ENCODE data around the genes ALDH7A1 and PHAX.

DNA sequence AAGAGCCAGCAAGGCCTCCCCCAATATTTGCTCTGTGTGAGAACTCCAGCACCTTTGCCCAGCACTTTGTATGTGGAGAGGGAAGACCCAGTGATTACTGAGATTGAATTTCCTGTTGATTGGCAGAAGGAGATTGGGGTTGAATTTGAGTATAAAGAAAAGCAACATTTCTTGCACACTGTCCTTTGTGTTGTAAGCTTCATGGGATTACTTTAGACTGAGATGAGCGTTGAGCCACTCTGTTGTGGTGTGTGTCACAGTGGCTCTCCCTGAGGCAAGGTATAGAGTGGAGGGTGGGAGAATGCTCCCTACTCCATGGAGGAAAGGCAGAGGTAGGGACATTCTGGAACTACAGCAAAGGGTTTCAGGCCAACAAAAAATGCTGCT, 5.9 kb upstream of the CEP120 start:
- PRO-cap, 6 experiments, result no peak in any of the 6 experiments
- RAMPAGE, long total RNA, 2 experiments, result no peak in any of the 2 experiments
- RRBS, result no CpG with 5 or more reads among the region's 1 CpG

DNA sequence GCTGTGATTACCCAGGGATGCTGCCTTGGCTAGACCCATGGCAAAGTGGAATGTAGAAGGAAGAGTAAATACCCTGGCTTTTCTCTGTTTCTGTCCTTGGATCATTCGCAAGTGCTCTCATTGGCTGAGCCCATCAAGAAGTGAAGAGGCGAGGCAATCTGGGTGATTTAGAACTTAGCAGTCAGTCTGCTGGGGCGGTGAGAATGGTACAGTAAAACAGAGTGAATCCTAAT, 354.9 kb downstream of the CSNK1G3 start:
- PRO-cap, 6 experiments, result no peak in any of the 6 experiments
- RAMPAGE, long total RNA, 2 experiments, result no peak in any of the 2 experiments
- RRBS, result no CpG with 5 or more reads among the region's 3 CpGs

GRCh38 chr5:124127561-124128375, 615.8 kb downstream of the CSNK1G3 start:
- PRO-cap, 6 experiments, result no peak in any of the 6 experiments
- RAMPAGE, long total RNA, 2 experiments, result no peak in any of the 2 experiments
- RRBS, result no CpG with 5 or more reads among the region's 14 CpGs

GRCh38 chr5:124343438-124343933, 403.0 kb downstream of the ZNF608 start:
- PRO-cap, 6 experiments, result no peak in any of the 6 experiments
- RAMPAGE, long total RNA, 2 experiments, result no peak in any of the 2 experiments
- RRBS, result no CpG with 5 or more reads among the region's 5 CpGs

- PRO-cap, 6 experiments, result peak in 1 of 6 experiments; most common plus-strand start chr5:124605726 (in 1)
- RAMPAGE, long total RNA, 2 experiments, result no peak in any of the 2 experiments
- RRBS, result no CpG with 5 or more reads among the region's 7 CpGs
These were observed 141.0 kb downstream of the ZNF608 start for GRCh38 chr5:124605364-124605822.

- PRO-cap, 6 experiments, result peak in 1 of 6 experiments; most common plus-strand start chr5:124744183 (in 1); most common minus-strand start chr5:124744073 (in 1)
- RAMPAGE, long total RNA, 2 experiments, result no peak in any of the 2 experiments
- RRBS, result 12% methylated on average over 3 of the region's 9 CpGs
These were observed 2.5 kb downstream of the ZNF608 start for GRCh38 chr5:124743934-124744278.

GRCh38 chr5:124745429-124745673, 1.1 kb downstream of the ZNF608 start:
- PRO-cap, 6 experiments, result peak in 1 of 6 experiments; most common plus-strand start chr5:124745549 (in 1)
- RAMPAGE, long total RNA, 2 experiments, result no peak in any of the 2 experiments

DNA sequence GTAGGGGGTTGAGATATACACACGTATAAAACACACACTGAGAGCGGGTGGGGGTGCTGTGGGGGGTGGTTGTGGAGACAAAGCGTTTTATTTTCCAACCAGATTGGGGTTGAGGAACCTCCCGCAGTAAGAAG, 2.4 kb upstream of the ZNF608 start:
- PRO-cap, 6 experiments, result peak in 6 of 6 experiments; most common plus-strand start position 56 of the sequence (in 5)
- RAMPAGE, long total RNA, 2 experiments, result no peak in any of the 2 experiments
- RRBS, result no CpG with 5 or more reads among the region's 4 CpGs

GRCh38 chr5:125209507-125209980, 463.1 kb upstream of the ZNF608 start:
- PRO-cap, 6 experiments, result no peak in any of the 6 experiments
- RAMPAGE, long total RNA, 2 experiments, result no peak in any of the 2 experiments
- RRBS, result no CpG with 5 or more reads among the region's 2 CpGs

- PRO-cap, 6 experiments, result no peak in any of the 6 experiments
- RAMPAGE, long total RNA, 2 experiments, result no peak in any of the 2 experiments
- RRBS, result no CpG with 5 or more reads among the region's 7 CpGs
These were observed 664.8 kb upstream of the ZNF608 start for GRCh38 chr5:125410917-125411891.

DNA sequence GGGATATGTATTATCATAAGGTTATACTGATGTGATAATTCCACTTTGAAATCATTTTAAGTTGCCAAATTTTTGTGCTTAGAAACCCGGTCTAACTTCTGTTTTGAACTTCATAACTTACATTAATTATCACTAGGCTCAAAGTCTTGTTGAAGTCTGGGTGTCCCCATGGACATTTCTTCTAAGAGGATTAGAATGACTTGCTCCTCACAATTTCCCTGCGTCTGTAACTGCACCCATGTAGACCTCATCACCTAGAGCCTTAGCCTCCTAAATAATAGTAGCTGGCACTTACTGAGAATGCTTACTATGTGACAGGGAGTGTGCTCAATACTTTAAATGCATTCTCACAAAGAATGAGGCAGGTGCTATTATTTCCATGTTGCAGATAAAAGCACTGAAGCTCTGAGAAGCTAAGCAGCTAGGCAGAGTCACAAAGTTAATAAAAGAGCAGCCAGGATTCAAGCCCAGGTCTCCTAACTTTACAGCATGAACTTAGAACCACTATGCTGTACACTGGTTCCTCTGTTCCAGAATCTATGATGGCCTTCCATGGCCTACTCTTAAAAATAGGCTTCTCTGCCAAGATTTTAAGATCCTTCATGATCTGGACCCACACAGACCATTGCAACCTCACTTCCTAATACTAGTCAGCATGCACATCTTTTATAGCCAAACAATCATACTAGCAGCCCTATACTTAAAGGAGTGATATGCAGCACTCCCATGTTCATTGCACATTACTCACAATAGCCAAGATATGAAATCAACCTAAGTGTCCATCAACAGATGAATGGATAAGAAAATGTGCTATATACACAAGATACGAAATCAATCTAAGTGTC, 1.5 kb downstream of the GRAMD2B start:
- PRO-cap, 6 experiments, result no peak in any of the 6 experiments
- RAMPAGE, long total RNA, 2 experiments, result no peak in any of the 2 experiments
- RRBS, result no CpG with 5 or more reads among the region's 3 CpGs

- PRO-cap, 6 experiments, result peak in 6 of 6 experiments; most common plus-strand start chr5:126449900 (in 6); most common minus-strand start chr5:126449788 (in 4)
- RAMPAGE, long total RNA, 2 experiments, result no peak in any of the 2 experiments
- RRBS, result no CpG with 5 or more reads among the region's 9 CpGs
These were observed 26.6 kb downstream of the GRAMD2B start for GRCh38 chr5:126449648-126450292.

- PRO-cap, 6 experiments, result no peak in any of the 6 experiments
- RAMPAGE, long total RNA, 2 experiments, result no peak in any of the 2 experiments
- RRBS, result no CpG with 5 or more reads among the region's 8 CpGs
These were observed 51.3 kb downstream of the ALDH7A1 start for GRCh38 chr5:126543677-126544249.

DNA sequence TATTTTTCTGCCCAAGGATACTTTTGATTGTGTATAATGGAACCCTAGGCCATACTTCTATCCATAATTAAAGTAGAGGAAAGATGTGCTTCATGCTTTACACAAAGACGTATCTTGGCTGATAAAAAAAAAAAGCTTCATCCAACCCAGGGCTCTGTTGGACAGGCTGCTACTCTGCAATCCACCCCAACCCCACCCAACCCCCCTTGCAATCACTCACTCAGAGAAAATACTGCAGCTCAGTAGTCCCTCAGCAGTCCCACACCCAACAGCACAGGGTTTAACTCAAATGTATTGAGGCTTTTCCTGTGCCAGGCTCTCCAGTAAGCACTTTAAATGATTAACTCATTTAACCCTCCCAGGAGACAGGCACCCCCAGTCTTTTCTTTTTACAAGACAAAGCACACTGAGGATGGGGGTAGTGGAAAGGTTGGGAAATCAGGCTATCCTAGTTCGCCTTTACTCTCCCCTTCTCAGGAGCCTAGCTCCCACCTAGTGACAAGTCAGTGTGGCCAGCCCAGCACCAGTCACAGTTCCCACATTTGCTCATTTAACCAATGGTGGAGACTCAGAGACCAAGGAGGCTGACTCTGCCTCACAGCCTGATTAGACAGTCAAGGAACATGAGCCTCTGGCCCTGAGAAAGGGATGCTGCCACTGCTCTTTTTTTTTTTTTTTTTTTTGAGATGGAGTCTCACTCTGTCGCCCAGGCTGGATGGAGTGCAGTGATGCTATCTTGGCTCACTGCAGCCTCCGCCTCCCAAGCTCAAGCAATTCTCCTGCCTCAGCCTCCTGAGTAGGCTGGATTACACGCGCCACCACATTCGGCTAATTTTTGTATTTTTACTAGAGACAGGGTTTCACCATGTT, 3.5 kb downstream of the ALDH7A1 start:
- PRO-cap, 6 experiments, result no peak in any of the 6 experiments
- RAMPAGE, long total RNA, 2 experiments, result no peak in any of the 2 experiments
- RRBS, result no CpG with 5 or more reads among the region's 7 CpGs

GRCh38 chr5:126594608-126595825, at the start of gene ALDH7A1:
TSS of gene ALDH7A1 (minus strand) at chr5:126595219.
- PRO-cap, 6 experiments, result peak in 6 of 6 experiments; most common plus-strand start chr5:126595337 (in 2); most common minus-strand start chr5:126595219 (in 6)
- RAMPAGE, long total RNA, 2 experiments, result start-site peak on the minus strand in 1 of 2 experiments, at chr5:126595175-126595335 at its widest, 50 reads per replicate
- RRBS, result 2% methylated on average over 16 of the region's 61 CpGs

GRCh38 chr5:126600013-126601168, at the start of gene PHAX:
TSS of gene PHAX (plus strand) at chr5:126600947.
- PRO-cap, 6 experiments, result peak in 6 of 6 experiments; most common plus-strand start chr5:126600947 (in 5); most common minus-strand start chr5:126600849 (in 3)
- RAMPAGE, long total RNA, 2 experiments, result start-site peak on the plus strand in 2 of 2 experiments, at chr5:126600934-126600965 at its widest, 1,119 to 1,165 reads per replicate
- RRBS, result 2% methylated on average over 16 of the region's 61 CpGs

GRCh38 chr5:126825565-126826310, 48.8 kb downstream of the LMNB1 start:
- PRO-cap, 6 experiments, result no peak in any of the 6 experiments
- RAMPAGE, long total RNA, 2 experiments, result no peak in any of the 2 experiments
- RRBS, result no CpG with 5 or more reads among the region's 10 CpGs

DNA sequence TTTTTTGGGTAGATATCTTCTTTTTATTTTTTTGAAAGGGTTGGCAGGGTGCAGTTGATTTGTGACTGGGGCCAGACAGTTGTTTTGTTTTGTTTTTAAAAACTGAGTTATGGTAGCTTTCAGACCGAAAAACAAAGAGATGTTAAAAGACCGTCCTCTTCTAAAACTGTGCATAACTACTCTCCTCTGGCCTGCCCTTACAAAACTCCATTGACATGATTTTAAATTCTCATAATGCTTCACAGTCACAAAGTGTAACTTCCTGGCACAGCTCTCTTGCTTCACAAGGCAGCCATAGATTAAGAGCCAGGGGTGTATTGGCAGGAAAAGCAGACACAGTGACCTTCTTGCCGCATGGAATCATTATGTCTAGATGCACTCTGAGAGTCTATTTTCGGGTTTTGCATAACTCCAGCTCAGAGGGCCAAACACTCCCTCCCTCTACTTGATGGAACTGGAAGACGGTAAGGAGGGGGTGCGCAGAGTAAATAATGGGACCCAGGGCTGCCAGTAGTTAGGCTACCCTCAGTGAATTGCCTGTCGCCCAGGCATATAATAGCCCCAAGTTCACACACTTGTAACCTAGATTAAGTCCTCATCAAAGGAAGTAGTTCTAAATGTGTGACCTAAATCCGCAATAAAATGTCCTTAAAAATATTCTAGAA, 110.1 kb downstream of the MARCHF3 start:
- PRO-cap, 6 experiments, result peak in 2 of 6 experiments; most common plus-strand start position 406 of the sequence (in 1); most common minus-strand start position 174 of the sequence (in 2)
- RAMPAGE, long total RNA, 2 experiments, result no peak in any of the 2 experiments
- RRBS, result no CpG with 5 or more reads among the region's 8 CpGs

GRCh38 chr5:126961665-126962351, 68.5 kb downstream of the MARCHF3 start:
- PRO-cap, 6 experiments, result peak in 2 of 6 experiments; most common minus-strand start chr5:126961832 (in 2)
- RAMPAGE, long total RNA, 2 experiments, result no peak in any of the 2 experiments
- RRBS, result no CpG with 5 or more reads among the region's 2 CpGs

GRCh38 chr5:127038528-127038959, 8.2 kb upstream of the MARCHF3 start:
- PRO-cap, 6 experiments, result peak in 1 of 6 experiments; most common minus-strand start chr5:127038771 (in 1)
- RAMPAGE, long total RNA, 2 experiments, result no peak in any of the 2 experiments
- RRBS, result no CpG with 5 or more reads among the region's 4 CpGs